SK-MEL-5 (cell line): ENCODE results near the genes CENPA, MAPRE3, GTF3C2 and FNDC4.

RAMPAGE:
- cytosol, long total RNA = no peak
- long total RNA = no peak
- nucleus, long total RNA = no peak
Measured at GRCh38 chr2:26382485-26382753, 19.3 kb upstream of the DRC1 start.

GRCh38 chr2:26771281-26771948 is 7.3 kb downstream of the SLC35F6 start:
RAMPAGE:
- cytosol, long total RNA = no peak
- long total RNA = no peak
- nucleus, long total RNA = no peak

DNA sequence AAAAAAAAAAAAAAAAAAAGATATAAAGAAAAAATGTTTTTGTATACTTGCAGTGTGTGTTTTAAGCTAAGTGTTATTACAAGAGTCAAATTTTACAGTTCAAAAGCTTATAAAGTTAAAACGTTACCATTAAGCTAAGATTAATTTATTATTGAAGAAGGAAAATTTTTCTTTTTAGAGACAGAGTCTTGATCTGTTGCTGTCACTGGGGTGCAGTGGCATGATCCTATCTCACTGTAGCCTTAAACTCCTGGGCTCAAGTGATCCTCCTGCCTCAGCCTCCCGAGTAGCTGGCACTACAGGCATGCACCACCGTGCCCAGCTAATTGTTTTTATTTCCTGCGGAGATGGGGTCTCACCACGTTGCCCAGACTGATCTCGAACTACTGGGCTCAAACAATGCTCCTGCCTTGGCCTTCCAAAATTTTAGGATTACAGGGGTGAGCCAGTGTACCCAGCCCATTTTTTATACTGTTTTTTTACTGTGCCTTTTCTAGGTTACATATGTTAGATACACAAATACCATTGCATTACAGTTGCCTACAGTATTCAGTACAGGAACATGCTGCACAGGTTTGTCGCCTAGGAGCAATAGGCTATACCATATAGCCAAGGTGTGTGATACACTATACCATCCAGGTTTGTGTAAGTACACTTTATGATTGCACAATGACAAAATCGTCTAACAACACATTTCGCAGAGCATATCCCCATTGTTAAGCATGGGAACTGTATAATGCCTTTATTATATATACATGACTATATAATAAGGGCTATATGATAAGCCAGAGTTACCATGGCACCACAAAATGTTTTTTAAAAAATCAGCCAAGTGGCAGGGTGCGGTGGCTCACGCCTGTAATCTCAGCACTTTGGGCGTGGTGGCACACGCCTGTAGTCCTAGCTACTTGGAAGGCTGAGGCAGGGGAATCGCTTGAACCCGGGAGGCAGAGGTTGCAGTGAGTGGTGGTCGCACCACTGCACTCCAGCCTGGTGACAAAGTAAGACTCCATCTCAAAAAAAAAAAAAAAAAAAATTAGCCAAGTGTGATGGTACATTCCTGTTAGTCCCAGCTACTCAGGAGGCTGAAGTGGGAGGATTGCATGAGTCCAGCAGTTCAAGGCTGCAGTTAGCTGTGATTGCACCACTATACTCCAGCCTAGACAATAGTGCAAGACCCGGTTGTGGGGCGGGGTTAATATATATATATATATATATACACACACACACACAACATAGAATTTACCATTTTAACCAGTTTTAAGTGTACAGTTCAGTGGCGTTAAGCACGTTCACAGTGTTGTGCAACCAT is 3.0 kb upstream of the CENPA start:
RAMPAGE:
- cytosol, long total RNA = no peak
- long total RNA = no peak
- nucleus, long total RNA = no peak

DNA sequence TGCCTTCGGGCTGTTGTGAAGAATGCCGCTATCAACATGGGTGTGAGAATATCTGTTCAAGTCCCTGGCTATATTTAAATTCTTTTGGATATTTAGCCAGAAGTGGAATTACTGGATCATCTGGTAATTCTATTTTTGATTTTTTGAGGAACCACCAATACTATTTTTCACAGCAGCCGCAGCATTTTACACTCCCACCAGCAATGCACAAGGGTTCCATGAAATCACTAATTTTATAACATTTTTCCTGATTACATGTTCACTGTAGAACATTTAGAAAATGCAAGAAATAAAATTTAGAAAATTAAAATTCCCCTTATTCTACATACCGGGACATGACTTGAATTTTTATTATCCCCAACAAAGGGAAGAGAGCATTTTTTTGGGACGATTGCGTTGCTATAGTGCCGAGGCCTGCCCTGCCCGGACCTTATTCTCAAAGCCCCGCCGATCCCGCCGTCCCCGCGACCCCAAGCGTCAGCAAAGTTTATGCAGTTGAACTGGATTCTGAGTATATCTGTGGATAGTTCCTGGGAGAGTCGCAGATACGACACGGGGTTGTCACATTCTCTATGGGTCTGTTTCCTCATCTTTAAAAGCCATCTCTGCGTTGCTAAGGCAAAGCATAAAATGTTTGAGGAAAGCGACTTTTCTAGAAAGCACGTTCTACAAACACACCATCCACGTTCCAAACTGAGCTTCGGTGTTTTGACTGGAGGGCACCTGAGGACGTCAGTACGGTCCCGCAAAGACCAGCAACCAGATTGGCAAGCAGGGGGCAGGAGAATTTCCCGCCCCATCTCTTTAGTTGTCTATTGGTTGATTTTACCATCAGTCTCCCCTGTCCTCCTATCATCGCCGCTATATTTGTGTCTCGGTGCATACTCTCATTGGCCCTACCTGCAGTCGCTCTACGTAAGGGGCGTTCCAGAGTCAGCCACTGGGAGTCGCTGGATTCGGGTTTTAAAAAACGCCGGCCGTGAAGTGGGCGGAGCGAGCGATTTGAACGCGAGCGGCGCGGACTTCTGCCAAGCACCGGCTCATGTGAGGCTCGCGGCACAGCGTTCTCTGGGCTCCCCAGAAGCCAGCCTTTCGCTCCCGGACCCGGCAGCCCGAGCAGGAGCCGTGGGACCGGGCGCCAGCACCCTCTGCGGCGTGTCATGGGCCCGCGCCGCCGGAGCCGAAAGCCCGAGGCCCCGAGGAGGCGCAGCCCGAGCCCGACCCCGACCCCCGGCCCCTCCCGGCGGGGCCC is at the start of gene CENPA:
TSS of gene CENPA (plus strand) at position 1,020 of the 1,252 bp plus-strand sequence.
RAMPAGE:
- cytosol, long total RNA = no peak
- long total RNA = no peak
- nucleus, long total RNA = no peak

DNA sequence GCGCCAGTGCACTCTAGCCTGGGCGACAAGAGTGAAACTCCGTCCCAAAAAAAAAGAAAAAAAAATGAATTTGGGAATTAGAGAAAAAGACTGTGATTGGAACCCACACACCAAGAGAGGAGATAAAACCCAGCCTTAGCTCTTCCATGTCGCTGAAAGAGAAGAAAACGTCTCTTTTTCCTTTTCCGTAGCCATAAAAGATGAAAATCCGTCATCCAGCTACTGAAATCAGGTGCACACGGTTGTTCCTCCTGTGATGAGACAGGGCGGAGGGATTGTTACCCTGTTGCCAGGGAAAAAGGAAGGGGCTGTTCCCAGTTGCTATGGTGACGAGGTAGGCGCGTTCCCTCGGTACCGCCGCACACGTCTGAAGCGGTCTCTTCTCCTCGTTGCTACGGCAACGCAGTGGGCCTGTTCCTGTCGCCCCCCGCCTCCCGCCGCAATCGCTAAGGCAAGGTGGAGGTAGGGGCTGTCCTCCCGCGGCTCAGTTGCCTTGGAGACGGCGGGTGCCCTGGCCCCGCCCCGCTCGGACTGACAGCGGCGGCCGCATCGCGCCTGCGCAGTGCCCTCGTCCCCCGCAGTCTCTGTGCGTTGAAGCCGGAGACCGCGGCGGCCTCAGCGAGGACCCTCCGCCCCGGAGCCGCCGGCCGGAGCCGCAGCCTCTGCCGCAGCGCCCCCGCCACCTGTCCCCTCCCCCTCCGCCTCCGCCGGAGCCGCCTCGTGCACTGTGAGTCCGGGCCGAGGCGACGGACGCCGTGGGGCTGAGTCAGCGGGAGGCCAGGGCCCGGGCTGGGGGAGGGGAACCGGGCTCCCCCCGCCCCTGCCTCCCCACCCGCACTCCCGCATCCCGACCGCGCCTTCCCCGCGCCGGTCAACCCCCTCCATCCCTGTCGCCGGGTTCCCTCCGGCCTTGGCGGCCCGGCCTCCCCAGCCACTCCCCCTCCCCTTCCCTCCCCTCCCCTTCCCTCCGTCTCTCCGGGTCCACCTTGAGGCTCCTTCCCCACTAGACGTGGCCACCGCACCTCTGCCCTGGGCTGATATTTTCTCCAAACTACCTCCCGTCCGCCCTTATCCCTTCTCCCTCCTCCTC is at the start of gene MAPRE3:
TSS of gene MAPRE3 (plus strand) at position 562 of the 1,090 bp plus-strand sequence.
RAMPAGE:
- cytosol, long total RNA = no peak
- long total RNA = no peak
- nucleus, long total RNA = no peak

DNA sequence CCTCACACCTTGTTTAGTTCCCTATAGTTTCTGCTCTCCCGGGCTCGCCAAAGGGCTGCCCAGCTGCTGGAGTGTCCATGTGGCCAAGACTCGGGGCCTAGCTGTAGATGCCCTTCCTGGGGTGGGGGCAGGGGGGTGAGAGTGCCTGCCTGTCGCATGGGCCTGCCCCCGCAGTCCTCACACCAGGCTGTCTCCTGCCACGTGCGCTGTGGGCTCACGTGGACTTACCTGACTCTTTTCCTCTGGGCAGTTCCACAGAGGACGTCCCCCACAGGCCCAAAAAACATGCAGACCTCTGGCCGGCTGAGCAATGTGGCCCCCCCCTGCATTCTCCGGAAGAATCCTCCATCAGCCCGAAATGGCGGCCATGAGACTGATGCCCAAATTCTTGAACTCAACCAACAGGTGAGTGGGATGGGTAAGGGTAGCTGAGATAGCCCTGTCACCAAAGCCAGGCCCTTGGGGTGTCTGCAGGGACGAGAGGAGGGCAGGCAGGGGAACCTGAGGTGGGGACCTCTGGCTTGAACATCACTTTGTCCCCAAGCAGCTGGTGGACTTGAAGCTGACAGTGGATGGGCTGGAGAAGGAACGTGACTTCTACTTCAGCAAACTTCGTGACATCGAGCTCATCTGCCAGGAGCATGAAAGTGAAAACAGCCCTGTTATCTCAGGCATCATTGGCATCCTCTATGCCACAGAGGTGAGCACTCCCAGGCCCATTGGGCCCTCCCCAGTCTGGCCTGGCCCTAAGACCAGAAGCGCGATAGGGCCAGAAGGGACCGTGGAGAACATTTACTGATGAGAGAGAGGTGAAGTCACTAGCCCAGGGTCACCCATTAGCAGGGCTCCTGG is 7.2 kb upstream of the TMEM214 start:
RAMPAGE:
- cytosol, long total RNA = no peak
- long total RNA = no peak
- nucleus, long total RNA = no peak

RAMPAGE:
- cytosol, long total RNA = no peak
- long total RNA = no peak
- nucleus, long total RNA = no peak
Measured at GRCh38 chr2:27067365-27067964, 4.0 kb downstream of the OST4 start.

DNA sequence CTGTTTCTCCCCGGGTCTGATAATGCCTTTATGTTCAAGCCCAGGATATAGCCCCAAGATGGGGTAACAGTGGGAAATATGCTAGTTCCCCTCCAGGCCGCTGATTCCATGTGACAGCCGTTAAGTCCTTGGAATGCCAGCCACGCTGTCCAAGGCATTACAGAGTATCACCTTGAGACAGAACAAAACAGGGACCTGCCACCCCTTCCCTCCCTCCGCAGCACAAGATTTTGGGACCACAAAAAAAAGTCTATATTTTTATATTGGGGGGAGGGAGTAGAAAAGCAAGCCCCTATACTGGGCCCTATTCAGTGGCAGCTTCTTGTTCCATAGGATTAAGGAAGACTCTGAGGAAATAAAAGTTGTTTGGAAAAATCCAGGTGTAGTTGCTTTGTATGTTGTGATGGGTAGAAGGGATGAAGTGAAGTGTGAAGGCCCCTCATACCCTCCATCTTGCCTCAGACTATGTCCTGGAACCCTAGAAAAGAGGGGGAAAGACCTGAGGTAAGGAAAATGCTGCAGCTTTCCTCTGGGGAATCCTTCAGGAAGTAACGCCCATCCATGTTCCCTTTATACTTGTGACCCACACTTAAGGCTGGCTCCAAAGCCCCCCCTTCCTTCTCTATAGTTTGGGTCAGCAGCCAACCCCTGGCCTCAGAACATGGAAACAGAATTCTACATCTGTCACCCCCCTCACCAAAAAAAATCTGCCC is 1.1 kb downstream of the OST4 start:
RAMPAGE:
- cytosol, long total RNA = no peak
- long total RNA = no peak
- nucleus, long total RNA = no peak

RAMPAGE:
- cytosol, long total RNA = no peak
- long total RNA = no peak
- nucleus, long total RNA = no peak
Measured at GRCh38 chr2:27071969-27072813, 737 bp upstream of the OST4 start.

GRCh38 chr2:27127820-27129069 is 4.6 kb downstream of the ABHD1 start:
RAMPAGE:
- cytosol, long total RNA = no peak
- long total RNA = no peak
- nucleus, long total RNA = no peak

RAMPAGE:
- cytosol, long total RNA = no peak
- long total RNA = no peak
- nucleus, long total RNA = no peak
Measured at GRCh38 chr2:27150600-27150982, 1.8 kb downstream of the TCF23 start.

GRCh38 chr2:27154258-27154688 is 5.5 kb downstream of the TCF23 start:
RAMPAGE:
- cytosol, long total RNA = no peak
- long total RNA = no peak
- nucleus, long total RNA = no peak

DNA sequence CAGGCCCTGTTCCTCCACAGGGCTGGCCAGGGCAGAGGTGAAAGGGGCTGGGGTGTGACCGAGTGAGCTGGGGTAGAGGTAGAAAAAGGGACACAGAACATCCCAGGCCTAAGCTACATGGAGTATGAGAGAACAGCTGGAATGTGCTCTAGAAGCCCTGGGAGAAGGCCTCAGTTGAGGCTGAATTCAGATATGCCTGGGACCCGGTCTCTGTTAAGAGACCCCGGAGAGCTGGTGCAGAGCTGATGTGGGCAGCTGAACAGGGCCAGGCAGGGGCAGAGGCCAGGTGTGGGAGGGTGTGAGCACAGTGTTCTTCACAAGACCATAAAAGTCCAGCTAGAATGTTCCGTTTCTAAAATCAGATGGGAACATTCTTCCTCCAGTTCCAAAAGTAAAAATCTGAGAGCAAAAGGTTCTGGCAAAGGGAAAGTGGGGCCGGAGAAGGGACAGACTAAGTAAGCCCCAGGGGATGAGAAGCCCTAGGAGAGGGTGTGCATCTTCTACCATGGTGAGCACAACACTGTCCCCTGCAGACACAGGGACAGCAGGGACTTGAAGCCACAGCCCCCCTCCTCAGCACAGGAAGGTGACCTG is 12.8 kb upstream of the ATRAID start:
RAMPAGE:
- cytosol, long total RNA = no peak
- long total RNA = no peak
- nucleus, long total RNA = no peak

DNA sequence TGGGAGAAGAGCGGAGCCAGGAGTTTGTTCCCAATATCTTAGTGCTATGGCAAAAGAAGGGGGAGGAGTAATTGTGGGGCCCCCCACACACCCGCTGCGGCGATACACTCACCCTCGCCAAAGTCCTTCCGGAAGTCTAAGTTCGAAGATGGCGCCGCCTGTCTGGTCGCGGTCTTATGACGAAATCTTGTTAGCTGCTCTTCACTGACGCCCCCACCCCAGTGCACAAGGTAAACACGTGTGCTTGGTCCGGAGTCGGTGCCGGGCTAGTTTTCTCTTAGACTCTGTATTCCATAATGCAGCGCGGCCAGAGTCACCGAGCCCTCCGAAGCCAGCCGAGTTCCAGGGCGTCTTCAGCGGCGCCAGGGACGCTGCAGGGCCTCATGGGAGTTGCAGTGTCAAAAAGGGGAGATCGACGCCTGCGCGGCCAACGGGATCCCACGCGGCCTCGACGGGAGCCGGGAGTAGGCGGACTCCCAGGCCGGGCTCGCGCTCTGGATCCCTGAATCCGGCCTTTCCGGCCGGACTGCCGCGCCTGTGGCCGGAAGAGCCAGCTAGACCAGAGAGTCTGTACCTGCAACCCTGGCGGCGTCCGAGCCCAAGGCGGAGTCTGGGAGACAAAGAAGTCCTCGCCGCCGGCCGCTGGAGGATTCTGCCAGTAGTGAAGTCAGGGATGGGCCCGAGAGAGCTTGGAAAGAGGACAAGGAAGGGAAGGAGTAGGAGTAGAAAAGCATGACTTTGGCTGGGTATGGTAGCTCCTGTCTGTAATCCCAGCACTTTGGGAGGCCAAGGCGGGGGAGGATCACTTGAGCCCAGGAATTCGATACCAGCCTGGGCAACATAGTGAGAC is at the start of gene GTF3C2:
TSS of gene GTF3C2 (minus strand) at position 138 of the 850 bp plus-strand sequence.
RAMPAGE:
- cytosol, long total RNA = start-site peak on the minus strand centred at position 153 of the sequence, 44 bp wide, 761 and 532 reads in 2 replicates; start-site peak on the plus strand centred at position 502 of the sequence, 144 bp wide, 16 and 24 reads in 2 replicates
- long total RNA = start-site peak on the minus strand centred at position 150 of the sequence, 41 bp wide, 565 and 657 reads in 2 replicates
- nucleus, long total RNA = start-site peak on the minus strand centred at position 140 of the sequence, 42 bp wide, 212 and 55 reads in 2 replicates; start-site peak on the plus strand centred at position 273 of the sequence, 148 bp wide, 60 and 13 reads in 2 replicates

DNA sequence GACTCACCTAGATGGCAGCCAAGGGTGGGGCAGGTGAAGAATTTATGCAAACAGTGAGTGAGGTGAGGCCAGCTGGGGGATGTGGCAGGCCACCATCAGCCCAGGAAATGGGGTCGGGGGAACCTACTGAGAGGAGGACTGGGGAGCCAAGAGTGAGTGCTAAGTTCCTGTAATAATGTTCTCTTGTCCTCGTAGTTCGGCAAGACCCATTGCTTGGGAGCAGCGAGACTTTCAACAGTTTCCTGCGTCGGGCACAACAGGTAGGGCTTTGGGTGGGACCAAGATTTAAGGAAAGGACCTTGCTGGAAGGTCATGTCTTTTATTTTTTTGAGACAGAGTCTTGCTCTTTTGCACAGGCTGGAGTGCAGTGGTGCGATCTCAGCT is 2.6 kb downstream of the SNX17 start:
RAMPAGE:
- cytosol, long total RNA = no peak
- long total RNA = no peak
- nucleus, long total RNA = no peak

RAMPAGE:
- cytosol, long total RNA = no peak
- long total RNA = no peak
- nucleus, long total RNA = no peak
Measured at GRCh38 chr2:27494656-27495558, at the start of gene FNDC4. Gene FNDC4 (minus strand): TSS chr2:27495200.

RAMPAGE:
- cytosol, long total RNA = no peak
- long total RNA = no peak
- nucleus, long total RNA = no peak
Measured at GRCh38 chr2:27507201-27507906, 10.7 kb downstream of the GCKR start.

GRCh38 chr2:27665004-27665391 is 1.3 kb downstream of the SLC4A1AP start:
RAMPAGE:
- cytosol, long total RNA = no peak
- long total RNA = no peak
- nucleus, long total RNA = no peak

RAMPAGE:
- cytosol, long total RNA = no peak
- long total RNA = no peak
- nucleus, long total RNA = no peak
Measured at GRCh38 chr2:27668612-27669421, 5.1 kb downstream of the SLC4A1AP start.

RAMPAGE:
- cytosol, long total RNA = no peak
- long total RNA = no peak
- nucleus, long total RNA = no peak
Measured at GRCh38 chr2:27677476-27677951, 13.8 kb downstream of the SLC4A1AP start.